SUDHL5 (cell line): ENCODE measurements around a stretch of chr14.

DNA sequence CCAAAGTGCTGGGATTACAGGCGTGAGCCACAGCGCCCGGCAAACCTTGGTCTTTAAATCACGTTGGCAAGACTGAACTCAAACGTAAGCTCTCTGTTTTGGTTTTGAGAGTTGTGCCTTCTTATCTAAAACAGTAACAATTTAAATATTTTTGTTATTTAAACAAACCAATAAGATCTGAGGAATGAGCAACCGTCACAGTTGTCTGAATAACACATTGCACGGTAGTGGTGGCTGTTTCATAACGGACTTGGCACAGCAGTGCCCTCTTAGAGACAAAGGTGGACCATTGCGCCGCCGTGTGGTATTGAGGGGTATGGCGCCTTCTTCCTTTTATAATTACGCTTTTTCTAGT lies 8.2 kb upstream of the MAP3K9 start:
- PRO-cap: unidirectional peak, minus-strand start at position 115 of the sequence

DNA sequence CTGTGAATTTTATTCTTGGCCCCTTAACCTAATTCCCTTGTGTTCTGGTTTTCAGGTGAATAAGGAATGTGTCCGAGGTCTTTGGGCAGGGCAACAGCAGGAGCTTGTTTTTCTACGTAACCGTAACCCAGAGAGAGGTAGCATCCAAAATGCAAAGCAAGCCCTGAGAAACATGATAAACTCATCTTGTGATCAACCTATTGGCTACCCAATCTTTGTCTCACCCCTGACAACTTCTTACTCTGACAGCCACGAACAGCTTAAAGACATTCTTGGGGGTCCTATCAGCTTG lies 196.0 kb downstream of the PCNX1 start:
- PRO-cap: no peak

GRCh38 chr14:71142262-71142795 lies 177.9 kb upstream of the SIPA1L1 start:
- PRO-cap: no peak

GRCh38 chr14:71438404-71439187 lies 118.3 kb downstream of the SIPA1L1 start:
- PRO-cap: no peak

DNA sequence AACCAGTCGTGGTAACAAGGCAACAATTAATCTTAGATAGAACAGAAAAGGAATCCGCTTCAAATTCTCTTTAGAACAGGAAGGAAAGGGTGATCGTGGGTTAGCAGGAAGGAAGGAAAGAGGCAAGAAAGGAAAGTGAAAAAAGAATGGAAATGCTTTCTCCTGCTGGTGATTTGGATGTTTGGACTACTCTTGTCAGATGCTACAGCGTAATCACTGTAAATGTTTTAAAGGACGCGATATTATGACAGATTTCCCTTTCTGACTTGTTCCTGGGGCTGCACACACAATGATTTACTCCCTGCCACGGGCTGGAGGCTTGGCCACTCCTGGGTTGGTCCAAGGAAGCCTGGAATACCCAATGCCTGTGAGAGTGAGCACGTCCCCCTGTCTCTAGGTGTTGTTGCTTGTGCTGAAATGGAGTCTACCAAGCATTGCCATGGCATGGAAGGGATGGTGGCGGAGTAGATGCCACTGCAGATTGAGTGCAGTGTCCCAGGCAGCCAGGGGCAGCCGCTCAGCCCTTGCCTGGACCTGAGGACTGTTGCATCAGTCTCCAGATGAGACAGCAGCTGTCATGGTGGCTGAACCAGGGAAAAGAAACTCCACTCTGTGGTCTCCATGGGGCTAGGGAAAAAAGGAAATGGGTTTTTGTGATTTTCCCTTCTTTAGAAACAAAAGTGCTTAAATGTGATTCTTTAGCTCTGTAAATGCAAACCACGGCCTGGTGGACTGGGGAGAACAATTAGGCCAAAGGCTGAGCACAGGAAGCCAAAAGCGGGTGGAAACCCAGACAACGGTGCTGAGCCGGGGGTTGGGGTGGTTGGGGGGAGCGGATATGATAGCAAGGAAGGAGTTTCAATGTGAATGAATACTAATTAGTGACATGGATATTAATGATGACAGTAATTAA lies 443.0 kb downstream of the DPF3 start:
- PRO-cap: no peak

DNA sequence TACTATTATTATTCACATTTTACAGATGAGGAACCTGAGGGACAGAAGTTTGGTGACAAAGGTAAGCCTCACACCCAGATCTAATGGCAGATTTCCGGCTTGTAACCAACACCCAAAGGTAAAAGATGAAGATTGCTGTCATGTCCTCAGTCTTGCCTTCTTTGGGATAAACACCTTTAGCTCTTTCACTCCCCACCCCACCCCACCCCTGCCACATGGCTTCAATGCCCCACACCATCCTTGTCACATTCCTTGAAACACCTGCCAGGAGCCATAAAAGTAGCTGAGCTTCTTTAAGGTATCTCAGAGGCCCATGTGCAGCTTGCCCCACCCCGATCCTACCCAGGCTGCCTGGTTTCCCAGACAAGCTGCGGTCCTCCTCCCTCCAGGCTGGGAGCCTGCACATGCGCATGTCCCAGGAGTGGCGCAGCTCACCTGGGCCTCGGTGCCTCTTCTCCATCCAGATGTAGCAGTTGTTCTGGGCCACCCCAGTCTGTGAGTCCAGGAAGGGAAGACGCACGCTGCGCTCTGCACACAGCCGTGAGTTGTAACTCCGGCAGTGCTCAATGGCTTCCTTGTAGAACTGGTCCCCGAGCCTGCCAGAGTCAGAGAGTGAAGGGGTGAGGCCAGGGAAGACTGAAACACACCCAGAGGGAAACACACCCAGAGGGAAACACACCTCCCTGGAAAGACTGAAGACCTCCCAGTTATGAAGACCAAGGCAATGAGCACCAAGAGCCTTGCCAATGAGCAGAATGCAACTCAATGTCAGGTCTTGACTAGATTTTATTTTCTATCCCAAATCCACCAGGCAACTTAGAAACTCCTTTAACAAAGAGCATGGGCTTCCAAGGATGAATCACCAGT lies 122.4 kb downstream of the DPF3 start:
- PRO-cap: no peak

GRCh38 chr14:72790986-72791748 lies 102.7 kb downstream of the DPF3 start:
- PRO-cap: no peak

- PRO-cap: no peak
These were observed 65.2 kb downstream of the DPF3 start for GRCh38 chr14:72828570-72829236.

- PRO-cap: no peak
These were observed 16.7 kb upstream of the PSEN1 start for GRCh38 chr14:73119518-73120178.

GRCh38 chr14:73228124-73228877 lies 9.0 kb upstream of the PAPLN start:
- PRO-cap: no peak

DNA sequence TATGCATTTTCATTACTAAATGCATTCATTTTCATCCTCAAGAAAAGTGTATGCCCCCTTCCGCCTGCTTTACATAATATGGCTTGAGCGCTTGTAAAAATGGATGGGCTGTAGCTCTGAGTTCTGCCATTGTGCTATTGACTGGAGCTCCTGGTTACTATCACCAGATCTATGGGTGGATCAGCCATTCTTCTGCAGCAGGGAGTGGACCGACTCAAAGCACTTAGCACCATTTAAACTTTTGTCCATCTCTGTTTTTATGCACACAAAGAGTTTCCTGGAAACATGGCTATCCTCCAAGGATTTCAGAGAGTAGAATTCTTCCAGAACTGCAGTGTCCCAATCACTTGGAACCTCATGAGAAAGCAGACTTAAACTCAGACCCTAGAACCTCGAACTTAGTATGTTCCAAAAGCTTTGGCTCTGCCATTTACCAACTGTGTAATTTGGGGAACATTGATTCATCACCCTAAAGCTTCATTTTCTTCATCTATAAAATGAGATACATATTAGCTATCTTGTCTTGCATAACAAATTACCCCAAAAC lies 4.5 kb upstream of the NUMB start:
- PRO-cap: no peak

GRCh38 chr14:73500517-73500813 lies 9.7 kb downstream of the RIOX1 start:
- PRO-cap: no peak

- PRO-cap: bidirectional peak, plus-strand start at chr14:73569900, minus-strand start at chr14:73569808
These were observed 661 bp downstream of the ACOT2 start for GRCh38 chr14:73569645-73570103.

- PRO-cap: no peak
These were observed 10.9 kb upstream of the PNMA1 start for GRCh38 chr14:73725145-73725386.

DNA sequence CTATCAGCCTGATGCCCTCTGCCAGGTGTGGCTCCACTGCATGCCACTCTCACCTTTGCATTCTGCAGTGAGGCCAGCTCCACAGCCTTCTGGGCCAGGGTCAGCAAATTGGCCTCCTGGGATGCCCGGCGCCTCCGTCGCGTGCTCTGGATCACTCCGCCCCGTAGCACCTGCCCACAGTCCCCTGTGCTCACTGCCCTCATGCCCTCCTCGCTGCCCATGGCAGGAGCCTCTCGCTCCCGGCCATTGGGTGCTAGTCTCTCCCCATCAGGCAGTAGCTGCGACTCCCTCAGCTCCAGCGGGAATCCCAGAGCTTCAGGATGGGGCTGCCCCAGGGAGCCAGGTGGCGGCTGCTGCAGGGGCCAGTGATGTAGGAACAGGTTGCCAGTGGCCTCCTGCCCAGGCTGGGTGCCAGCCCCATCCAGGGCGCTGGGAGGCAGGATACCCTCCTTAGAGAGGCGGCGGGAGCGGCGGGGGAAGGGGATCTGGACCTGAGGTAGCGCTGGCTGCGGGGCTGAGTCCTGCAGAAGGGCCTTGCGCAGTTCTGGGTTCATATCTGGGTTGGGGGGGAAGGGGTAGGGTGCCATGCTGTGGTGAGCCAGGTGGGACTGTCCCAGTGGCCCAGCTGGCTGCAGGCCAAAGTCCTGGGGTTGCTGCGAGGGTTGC lies 21.5 kb downstream of the MIDEAS start:
- PRO-cap: no peak

DNA sequence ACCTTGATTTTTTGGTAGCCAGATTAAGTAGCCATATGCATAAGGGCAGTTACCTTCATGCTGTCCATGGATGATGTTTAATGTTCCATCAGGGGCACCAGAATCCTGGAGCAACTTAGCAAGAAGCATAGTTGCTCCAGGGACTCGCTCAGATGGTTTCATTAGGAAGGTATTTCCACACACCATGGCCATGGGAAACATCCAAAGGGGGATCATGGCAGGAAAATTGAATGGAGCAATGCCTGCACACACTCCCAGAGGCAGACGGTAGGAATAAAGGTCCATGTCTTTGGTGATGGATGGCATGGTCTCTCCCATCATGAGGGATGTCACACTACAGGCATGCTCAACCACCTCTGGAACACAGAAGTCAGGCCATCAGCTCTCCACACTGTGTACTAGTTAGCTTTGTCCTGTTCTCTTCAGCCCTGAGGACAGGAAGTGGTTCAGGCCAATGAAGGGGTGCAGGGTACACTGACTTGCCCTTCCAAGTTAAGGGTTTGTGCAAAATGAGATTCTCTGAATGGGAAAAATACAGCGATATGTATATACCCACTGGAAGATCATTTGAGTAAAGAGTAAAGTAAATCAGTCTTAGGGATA lies 13.0 kb downstream of the ALDH6A1 start:
- PRO-cap: no peak

DNA sequence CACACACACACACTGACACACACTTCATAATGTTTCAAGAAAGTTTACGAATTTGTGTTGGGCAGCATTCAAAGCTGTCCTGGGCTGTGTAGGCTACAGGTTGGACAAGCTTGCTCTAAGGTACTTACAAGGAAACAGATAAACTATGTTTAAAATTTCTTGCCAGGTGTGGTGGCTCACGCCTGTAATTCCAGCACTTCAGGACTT lies 27.4 kb downstream of the SYNDIG1L start:
- PRO-cap: no peak

- PRO-cap: no peak
These were observed 44.0 kb upstream of the LTBP2 start for GRCh38 chr14:74656011-74656421.

- PRO-cap: bidirectional peak, plus-strand start at chr14:74684781, minus-strand start at chr14:74684645
These were observed 28.4 kb downstream of the AREL1 start for GRCh38 chr14:74684480-74684919.

- PRO-cap: no peak
These were observed 22.9 kb downstream of the PROX2 start for GRCh38 chr14:74852989-74853498.